Mesangial cell (primary cell): ENCODE data around the genes CAMK1D and PRPF18.

- RAMPAGE, long total RNA: no peak
These were observed 239.3 kb downstream of the CELF2 start for GRCh38 chr10:11256859-11257459.

DNA sequence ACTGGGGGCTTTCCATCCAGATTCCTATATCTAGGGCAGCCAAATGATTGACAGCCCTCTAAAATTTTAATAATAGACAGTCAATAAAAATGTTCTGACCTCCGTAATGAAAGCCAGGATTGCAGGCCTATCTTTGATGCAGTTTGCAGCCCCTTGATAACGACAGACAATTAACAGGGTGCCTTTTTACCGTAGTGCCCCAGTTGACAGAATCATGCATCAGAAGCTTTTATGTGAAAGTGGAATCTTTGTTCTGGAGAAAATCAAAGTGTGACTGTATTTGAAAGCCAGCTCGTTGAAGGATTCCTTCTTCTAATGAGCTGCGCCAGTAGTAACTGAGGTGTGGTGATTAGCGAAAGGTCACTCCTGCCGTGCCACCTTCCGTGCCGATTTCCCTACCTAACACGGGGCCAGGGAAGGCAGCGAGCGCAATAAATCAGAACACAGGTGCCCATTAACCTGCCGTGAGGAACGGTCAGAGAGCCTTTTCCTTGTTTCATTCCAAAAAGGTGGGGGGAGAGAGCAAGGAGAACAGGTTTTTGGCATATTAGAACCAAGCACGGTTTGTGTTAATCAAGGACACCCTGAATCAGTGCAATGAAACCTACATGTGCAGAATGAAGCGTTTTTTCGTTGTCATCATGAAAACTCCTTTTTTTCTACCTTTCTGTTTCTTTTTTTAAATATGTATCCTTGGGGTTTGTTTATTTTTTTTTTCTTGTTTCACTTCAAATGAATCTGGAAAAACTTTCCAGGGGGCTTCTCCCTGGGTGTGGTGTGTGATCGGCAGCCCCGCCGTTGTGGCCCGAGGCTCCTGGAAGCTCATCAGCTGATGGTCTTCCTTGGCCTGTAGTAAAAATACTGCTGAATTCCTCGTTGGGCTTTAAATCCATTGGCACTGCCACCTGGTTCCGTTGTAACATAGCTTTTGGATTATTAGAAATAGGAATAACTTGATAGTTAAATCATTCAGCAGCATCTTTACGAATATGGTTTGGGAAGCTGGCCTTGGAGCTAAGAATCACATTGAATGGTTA, 258.1 kb downstream of the CELF2 start:
- RAMPAGE, long total RNA: no peak

GRCh38 chr10:11448679-11449115, 162.8 kb downstream of the USP6NL start:
- RAMPAGE, long total RNA: no peak

GRCh38 chr10:11683296-11684026, 58.7 kb upstream of the ECHDC3 start:
- RAMPAGE, long total RNA: no peak

DNA sequence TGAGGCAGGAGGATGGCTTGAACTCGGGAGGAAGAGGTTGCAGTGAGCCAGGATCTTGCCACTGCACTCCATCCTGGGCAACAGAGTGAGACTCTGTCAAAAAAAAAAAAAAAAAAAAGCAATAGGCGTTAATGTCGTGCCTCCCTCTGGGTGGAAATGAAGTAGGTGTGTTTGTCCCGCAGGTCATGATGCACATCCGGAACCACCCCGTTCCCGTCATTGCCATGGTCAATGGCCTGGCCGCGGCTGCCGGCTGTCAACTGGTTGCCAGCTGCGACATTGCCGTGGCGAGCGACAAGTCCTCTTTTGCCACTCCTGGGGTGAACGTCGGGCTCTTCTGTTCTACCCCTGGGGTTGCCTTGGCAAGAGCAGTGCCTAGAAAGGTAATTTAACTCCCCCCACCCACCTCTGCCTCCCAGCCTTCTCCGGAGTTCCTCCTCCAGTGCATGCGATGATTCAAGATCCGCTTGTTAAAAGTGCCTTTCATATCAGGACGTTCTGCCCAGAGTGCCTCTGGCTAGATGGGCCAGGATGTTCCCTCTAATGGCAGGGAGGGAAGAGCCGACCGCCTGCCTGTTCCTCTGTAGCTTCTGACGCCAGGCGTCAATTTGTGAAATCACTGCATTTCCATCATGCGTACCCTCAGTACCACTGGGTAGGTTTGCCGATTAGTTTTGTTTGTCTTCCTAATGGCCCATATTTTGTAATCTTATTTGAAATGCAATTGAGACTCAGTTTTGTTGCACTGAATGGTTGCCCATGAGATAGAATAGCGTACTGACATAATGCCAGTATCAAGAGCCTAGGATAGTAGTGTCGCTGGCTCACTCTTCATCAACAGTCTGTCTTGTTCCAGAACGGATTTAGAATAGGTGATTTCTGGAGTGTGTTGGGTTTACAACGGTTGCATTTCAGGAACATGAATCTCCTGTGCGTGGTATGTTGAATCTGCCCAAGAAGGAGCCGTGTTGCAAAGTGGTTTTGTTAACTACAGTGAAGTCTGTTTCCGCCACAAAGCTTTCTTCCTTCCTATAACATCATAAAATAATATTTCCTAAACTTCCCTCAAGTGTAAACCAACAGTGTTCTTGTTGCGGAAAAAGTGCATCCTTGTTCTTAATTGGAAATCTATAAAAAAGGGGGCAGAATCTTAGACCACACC, 13.4 kb downstream of the ECHDC3 start:
- RAMPAGE, long total RNA: no peak

GRCh38 chr10:11813946-11814650, 9.1 kb upstream of the PROSER2 start:
- RAMPAGE, long total RNA: no peak

- RAMPAGE, long total RNA: no peak
These were observed 40.6 kb downstream of the PROSER2 start for GRCh38 chr10:11863734-11864159.

GRCh38 chr10:12191719-12192162, 4.0 kb downstream of the NUDT5 start:
- RAMPAGE, long total RNA: no peak

DNA sequence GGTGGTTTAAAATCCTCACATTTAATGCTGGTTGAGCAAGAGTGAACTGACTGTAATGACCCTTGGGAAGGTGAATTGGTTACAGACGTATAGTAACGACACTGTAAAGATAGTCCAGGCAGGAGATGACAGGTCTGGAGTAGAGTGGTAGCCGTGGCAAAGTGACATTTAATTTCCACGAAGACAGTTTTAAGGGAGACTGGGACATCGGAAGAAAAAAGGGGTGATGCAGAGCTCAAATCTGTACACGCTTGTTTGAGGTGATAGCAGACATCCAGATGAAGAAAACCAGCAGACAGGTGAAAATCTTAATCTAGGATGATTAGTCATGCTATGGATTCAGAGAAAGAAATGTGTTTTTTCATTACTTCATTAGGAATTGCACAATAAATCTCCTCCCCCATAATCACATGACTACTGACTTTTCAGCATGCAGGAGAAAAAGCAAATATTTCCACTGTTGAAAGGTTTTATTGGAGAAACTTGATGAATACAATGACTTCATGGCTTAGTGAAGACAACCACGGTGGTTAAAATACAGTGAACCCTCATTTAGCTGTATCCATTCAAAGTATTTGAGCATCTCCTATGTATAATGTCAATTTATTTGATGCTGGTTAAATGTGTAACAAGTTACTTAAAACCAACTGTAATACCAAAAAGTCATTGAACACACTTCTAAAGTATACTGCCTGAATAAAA, 2.5 kb downstream of the NUDT5 start:
- RAMPAGE, long total RNA: no peak

GRCh38 chr10:12348370-12348719, 1.0 kb upstream of the CAMK1D start:
- RAMPAGE, long total RNA: no peak

DNA sequence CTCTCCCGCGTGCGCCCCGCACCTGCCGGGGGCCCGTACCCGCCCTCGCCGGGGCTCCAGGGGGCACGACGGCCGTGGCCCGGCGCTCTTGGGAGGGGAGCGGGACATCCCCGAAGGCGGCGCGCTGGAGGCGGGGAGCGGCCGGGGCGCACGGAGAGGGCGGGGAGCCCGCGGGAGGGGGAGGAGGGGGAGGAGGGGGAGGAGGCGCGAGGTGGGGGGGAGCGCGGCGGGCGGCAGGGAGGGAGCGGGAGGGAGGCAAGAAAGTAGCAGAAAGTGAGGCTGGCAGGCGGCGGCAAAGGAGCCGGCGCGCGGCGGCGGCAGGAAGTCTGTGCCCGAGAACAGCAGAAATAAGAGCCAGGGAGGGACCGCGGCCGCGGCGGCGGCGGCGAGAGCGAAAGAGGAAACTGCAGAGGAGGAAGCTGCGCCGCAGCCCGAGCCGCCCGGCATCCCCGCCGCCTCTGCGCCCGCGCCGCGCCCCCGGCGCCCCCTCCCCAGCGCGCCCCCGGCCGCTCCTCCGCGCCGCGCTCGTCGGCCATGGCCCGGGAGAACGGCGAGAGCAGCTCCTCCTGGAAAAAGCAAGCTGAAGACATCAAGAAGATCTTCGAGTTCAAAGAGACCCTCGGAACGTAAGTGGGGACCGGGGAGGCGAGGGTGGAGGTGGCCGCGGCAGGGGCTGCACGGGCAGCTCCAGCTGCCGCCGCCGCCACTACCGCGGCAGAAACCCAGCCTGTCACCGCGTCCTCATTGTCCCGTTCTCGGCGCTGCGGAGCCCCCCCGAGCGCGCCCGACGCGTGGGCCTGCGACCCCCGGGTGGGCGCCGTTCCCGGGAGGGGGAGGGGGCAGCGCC, at the start of gene CAMK1D:
Gene CAMK1D (plus strand): TSS at position 263 of the 847 bp plus-strand sequence.
- RAMPAGE, long total RNA: no peak

DNA sequence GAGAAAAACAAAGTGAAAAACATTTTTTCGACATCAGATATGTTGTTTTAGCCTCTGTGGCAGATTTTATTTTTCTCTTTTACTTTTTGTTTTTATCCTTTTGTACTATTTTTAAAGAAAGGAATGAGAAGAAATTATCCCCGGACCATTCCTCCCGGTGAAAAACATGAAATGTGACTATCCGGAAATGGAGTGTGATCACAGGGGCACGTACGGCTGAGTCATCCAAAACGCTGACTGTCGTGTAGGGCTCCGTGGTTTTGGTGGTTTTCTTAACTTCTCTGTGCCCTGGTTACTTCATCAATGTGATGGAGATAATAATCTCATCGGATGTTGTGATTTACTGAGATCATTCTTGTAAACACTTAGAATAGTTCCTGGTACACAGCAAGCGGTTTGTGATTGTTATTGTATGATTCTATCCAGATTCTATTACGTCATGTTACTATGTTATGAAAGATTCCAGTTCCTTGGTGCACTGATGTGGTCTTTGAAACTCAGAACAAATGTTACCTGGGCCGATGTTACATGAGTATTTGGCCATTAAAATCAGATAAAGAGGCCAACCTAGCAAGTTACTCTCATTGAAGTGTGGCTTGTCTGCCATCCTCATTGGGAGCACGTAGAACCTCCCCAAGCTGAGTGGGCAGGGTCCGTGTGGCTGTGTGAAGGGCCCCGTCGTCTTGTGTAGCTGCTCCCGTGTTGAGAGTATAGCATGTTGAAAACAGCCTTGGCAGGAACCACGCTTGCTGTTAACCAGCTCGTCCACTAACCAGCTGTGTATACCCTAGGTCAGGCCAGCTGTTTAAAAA, 99.5 kb downstream of the CAMK1D start:
- RAMPAGE, long total RNA: no peak

GRCh38 chr10:12531255-12531445, 181.8 kb downstream of the CAMK1D start:
- RAMPAGE, long total RNA: no peak

- RAMPAGE, long total RNA: no peak
These were observed 207.0 kb downstream of the CAMK1D start for GRCh38 chr10:12556258-12556834.

DNA sequence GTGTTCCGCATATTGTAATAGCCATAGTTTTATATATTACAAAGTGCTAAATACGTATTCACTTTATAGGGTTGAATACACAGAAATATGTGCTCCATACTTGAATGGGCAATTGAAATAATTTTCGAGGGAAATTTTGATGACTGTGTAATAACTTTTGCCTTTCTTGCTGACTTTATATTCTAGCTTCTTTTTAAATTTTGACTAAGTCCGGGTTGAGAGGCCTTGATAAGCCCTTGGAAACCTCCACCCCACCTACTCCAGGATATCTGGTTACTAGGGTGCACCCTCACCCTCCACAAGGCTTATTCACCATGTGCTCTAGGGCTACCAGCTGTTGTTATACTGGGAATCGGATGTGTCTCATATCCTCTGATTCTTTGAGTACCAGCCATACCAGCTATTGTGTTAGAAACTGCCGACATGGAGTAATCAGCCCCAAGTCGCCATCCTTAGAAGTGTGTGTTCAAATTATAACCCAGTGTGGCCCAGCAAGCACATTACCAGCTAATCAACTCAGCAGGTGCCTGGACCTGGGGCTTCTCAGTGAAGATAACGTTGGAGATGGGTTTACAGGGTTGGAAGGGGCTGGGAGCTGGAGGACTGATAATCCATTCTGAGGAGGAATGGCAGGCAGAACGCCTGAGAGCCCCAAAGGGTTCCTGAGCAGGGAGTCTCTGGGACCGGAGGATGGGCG, 265.3 kb downstream of the CAMK1D start:
- RAMPAGE, long total RNA: no peak

DNA sequence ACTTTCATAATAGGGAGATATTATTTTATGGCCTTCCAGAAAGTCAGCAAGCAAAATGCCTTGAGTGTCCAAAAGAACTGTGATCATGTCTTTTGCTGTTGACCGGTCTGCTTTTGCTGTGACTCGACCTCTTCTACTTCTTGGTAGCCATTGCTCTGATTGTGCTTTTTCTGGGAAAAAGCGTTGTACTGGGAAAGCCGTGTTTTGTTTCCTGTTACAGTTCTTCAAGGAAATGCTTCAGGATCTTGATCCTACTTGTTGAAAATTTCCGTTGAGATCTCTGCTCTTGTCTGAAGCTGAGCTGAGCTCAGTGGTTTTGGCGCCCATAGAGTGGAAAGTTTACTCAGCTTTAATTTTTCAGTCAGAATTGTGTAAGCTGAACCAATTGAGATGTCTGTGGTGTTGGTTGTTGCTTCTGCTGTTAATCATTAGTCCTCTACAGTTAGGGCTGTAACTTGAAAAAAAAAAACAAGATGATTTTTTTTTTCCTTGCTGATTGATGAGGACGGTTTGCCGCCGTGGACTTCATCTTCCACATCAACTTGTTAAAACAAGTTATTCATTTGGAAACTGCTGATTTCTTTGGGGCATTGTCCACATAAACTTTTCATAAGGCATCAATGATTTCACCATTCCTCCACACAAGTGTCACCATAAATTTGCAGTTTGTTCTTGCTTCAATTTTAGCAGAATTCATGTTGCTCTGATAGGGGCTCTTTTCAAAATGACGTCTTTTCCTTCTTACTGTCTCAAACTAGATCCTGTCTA, 302.1 kb downstream of the CCDC3 start:
- RAMPAGE, long total RNA: no peak

- RAMPAGE, long total RNA: no peak
These were observed 266 bp downstream of the CCDC3 start for GRCh38 chr10:13001334-13001560.

DNA sequence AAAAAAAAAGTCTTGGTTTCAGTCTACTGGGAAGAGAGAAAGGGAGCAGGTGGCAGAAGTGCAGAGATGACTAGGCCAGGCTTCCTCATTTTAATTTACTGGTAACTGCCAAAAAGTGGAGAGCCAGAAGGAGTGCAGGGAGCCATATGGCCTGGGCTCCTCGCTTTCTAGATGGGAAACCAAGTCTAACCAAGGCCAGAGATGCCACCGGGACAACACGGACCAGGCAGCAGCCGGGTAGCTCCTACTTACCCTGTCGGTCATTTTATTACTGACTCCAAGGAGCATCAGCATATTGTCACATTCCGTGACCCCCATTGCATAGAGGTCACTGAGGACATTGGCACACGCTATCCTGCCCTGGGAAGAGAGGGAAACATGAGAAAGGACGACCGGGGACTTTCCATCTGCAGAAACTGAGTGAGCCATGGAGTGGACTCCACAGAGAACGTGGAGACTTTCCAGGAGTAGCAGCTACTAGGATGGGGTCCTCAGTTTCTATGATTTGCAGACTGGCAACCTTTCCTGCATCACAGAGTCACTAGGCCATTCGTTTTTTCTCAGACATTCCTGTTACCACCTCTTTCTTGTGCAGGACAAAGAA, 12.0 kb downstream of the SEPHS1 start:
- RAMPAGE, long total RNA: no peak

- RAMPAGE, long total RNA: no peak
These were observed 61.7 kb upstream of the SEPHS1 start for GRCh38 chr10:13409690-13410367.

DNA sequence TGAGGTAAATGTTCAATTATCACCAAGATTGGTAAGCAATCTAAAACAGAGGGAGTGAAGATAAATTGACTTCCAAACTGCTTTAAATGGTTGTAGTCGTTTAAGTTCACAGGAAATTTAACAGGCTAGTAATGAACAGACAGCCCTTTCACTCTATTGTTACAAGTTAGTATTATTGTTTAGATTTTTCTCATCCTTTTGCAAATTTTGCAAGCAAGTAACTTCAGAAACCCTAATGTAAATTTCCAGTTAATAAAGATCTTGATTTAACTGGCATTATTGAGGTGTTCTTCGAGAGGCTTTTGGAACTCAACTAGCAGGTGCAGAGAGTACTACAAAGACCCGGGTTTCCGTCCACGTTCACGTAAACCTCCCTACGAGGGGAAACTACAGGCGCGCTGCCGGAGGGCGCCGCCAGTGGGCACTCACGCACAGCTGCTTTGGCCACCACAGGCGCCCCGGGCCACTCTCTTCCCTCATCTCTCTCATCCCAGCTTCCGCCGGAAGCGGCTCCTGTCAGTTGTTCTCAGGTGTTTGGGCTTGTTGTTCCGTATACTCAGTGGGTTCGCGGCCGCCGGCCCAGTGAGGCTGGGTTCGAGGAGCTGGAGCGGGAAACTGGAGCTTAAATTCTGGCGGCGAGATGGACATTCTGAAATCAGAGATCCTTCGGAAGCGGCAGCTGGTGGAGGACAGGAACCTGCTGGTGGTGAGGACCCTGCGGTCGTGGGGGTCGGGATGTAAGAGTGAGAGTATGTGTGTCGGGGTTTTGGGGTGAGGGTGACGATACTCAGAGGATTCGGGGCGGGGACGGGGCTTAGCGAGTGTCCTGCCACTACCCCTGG, at the start of gene PRPF18:
Gene PRPF18 (plus strand): TSS at position 519 of the 842 bp plus-strand sequence.
- RAMPAGE, long total RNA: start-site peak on the plus strand centred at position 531 of the sequence, 45 bp wide, 210 reads